ENCODE measurements around a stretch of chr10.

GRCh38 chr10:31706853-31707228 is 221.8 kb downstream of the ARHGAP12 start:
- PRO-cap, 10 experiments: peak in 1 of 10 experiments; most common minus-strand start chr10:31707171 (in 1)

DNA sequence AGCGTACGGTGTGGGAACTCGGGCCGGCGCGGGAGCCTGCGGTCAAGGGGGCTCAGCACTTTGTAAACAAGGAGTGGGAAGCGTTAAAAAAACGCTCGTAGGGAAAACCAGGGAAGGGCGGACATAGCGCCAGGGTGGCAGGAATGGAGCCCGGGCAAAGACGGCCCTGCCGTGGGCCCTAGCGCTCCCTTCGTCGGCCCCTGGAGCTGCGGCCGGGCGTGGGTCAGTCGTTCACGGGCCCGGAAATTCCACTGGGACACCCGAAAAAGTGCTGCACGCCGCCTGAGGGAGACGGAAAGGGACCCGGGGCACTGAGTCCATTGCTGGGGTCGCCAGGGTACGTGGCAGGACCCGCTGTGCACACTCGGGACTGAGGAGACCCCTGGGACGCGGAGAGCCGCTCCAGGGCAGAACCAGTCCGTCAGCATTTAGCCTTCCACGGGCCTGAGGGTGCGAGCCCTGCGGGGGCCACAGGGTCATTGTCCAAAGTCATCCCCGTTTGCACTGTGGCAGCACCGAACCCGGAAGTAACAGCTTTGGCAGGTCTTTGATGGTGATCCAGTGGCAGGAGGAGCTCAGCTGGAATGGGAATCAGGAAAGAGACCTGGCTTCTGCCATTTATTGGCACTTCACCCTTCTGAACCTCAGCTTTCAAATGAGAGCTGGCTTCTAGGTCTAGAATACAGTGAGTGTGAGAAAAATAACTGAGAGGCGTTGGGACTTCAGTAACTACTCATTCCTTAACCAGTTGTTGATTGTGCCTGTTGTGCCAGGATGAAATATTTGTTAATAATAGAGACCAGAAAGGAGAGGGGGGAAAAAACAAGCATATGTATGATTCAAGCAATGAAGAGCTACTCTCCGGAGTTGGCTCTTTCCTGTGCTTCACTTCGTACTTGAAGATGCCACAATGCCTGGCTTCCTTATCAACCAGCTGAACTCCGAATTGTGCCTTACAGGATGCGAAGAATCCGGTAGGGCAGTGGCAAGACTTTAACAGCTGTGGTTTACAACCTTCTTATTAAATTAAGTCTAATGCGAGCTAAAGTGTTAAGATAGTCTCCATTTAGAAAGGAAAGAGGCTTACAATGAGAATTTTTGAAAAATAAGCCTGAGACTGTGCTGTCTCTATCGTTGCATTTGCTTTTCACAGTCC is 748 bp upstream of the ARHGAP12 start:
- PRO-cap, 10 experiments: peak in 7 of 10 experiments; most common plus-strand start position 550 of the sequence (in 4); most common minus-strand start position 501 of the sequence (in 3)

GRCh38 chr10:32004081-32005294 is 51.7 kb downstream of the KIF5B start:
- PRO-cap, 10 experiments: peak in 2 of 10 experiments; most common minus-strand start chr10:32005197 (in 2)

- PRO-cap, 10 experiments: no peak in any of the 10 experiments
Measured at GRCh38 chr10:32037080-32037685, 19.0 kb downstream of the KIF5B start.

DNA sequence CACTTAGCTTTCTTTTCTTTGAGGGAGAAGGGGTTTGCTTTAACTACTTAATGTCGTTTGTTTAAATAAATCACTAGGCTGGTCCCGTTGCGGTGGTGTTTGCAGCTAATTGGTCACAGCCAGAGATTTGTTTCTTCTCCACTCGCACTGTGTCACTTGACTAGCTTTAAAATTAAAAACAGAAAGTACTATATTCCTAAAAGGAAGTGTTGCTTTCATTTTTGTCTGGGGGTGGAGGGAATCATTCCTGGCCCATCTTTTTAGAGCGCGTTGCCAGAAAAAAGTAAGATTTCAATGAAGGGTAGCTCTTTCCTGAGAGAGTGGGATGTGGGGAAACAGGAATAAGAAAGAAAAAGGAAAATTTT is 427 bp upstream of the KIF5B start:
- PRO-cap, 10 experiments: peak in 2 of 10 experiments; most common minus-strand start position 162 of the sequence (in 2)

GRCh38 chr10:32268637-32269016 is 78.3 kb downstream of the EPC1 start:
- PRO-cap, 10 experiments: no peak in any of the 10 experiments

GRCh38 chr10:32315774-32316389 is 31.1 kb downstream of the EPC1 start:
- PRO-cap, 10 experiments: no peak in any of the 10 experiments

GRCh38 chr10:32317599-32318108 is 29.3 kb downstream of the EPC1 start:
- PRO-cap, 10 experiments: no peak in any of the 10 experiments

DNA sequence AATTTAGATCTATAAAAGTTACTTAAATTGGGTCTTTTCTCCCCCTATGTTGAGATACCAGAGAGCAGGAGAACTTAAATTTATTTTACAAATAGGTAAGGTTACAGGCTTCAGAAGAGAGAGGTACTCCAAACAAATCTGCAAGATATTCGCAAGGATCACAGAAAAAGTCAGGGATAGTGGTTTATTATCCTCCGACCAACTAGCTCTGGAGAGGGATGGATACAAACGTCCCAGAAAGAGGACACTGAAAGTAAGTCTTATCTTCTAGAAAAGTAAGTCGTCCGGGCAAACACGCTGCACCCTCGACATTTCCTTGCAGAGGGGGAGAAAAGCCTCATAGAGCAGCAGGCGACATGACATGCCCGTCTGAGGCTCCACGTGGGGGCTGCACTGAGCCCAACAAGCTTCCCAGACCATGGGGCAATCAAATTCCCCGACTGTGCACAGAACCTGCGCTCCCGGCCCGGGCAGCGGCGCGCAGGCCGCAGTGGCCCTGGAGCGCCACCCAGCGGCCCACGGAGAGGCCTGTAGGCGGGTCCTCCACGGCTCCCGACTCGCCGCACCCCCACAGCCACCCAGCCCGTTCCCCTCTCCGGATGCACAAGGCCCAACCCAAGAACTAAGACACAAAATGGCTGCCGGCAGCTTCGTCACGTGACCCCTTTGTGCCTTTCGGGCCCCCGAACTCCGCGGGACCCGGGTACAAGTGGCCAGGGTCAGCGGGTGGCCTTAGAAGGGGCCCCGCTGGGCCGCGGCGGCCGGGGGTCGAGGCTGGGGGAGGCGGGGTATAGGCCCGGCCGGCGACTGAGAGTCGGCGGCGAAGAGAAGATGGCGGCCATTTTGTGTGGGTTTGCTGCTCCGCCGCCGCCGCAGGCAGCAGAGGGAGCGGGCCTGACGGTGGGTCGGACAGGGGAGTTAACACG is 861 bp downstream of the EPC1 start:
- PRO-cap, 10 experiments: peak in 10 of 10 experiments; most common plus-strand start position 882 of the sequence (in 9); most common minus-strand start position 492 of the sequence (in 4)

- PRO-cap, 10 experiments: no peak in any of the 10 experiments
Measured at GRCh38 chr10:32356930-32357374, 10.0 kb upstream of the EPC1 start.

DNA sequence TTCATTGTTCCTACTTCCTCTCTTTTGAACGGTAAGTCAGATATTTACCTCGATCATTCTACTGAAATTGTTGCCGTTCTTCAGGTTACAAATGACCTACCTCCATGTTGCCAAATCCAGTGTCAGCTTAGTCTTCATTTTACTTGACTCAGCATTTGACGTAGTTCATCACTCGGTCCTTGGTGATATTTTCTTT is 1.1 kb downstream of the CCDC7 start:
- PRO-cap, 10 experiments: no peak in any of the 10 experiments

GRCh38 chr10:32788362-32788581 is 169.8 kb downstream of the ITGB1 start:
- PRO-cap, 10 experiments: no peak in any of the 10 experiments

DNA sequence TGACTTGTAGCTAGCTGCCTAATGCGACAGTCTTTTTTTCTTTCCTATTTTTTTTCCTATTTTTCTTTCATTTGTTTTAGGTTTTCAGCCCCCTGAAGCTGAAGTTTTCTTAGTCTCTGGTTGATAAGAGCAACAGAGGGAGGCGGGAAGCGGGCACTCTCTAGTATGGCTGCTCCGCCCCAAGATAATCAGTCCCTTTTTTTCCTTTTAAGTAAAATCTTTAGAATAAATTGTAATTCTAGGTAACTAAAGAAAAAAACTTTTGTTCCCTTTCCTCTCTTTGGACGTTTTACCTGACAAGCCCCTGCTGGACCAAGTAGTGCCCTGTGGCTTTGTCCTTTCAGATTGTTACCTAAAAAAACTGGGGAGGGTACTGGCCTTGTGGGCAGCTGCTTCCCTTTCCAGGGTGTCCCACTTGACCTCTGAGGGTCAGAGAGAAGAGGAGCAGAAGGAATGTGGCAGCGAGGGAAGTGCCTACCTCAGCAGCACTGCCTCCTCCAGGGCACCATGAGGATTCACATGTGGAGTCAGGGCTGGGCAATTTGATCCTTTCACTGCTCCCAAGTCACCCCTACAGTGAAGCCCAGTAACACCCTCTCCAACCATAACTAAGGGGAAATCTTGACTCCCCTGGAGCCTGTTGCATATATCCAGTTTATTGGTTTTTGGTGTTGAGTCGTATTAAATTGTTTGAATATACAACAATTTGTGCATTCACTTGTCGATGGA is 64.7 kb downstream of the ITGB1 start:
- PRO-cap, 10 experiments: no peak in any of the 10 experiments

GRCh38 chr10:32954864-32955823 is 2.9 kb downstream of the ITGB1 start:
- PRO-cap, 10 experiments: no peak in any of the 10 experiments

DNA sequence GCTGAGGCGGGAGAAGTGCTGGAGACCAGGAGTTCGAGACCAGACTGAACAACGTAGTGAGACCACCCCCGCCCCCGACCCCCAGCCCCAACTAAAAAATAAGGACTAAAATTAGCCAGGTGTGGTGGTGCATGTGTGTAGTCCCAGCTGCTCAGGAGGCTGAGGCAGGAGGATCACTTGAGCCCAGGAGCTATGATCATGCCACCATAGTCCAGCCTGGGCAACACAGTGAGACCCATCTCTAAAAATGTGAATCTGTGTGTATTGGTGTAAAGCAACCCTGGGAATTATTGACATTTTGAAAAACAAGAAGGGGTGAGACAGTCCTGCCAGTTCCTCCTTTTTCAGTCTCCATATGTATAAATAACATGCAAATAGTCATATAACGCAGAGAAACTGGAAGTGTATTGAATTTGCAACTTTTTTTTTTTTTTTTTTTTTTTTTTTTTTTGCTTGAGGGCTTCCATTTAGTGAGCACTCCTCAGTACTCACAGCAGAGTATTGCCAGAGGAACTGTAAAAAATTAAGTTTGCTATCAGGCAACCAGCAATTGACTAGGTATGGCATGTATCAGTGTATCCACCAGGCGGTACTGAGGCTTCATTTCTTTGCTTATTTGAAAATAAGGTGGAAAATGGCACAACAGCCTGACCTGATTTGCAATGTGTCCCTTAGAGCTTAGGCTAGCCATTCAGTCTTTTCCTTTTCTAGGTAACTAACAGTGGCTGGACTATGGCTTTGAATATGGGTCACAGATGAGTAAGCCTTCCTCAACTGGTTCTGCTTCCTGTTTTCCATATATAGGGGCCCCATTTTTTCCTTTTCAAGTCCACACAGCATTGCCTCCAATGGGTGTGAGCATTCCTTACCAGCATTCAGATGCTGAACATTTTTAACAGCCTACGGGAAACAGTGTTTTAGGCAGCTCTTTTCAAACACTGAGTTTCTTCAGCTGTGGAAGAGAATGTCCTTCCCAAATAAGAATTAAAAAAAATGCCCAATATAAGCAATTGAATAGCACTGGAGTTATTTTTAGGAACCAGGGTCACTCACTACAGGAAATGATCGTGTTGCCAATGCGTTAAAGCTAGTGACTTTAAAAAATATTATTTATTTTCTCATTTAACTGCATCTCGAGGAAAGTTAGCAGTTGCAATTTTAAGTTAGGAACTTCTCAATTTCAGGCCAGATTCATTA is 3.7 kb upstream of the ITGB1 start:
- PRO-cap, 10 experiments: no peak in any of the 10 experiments

DNA sequence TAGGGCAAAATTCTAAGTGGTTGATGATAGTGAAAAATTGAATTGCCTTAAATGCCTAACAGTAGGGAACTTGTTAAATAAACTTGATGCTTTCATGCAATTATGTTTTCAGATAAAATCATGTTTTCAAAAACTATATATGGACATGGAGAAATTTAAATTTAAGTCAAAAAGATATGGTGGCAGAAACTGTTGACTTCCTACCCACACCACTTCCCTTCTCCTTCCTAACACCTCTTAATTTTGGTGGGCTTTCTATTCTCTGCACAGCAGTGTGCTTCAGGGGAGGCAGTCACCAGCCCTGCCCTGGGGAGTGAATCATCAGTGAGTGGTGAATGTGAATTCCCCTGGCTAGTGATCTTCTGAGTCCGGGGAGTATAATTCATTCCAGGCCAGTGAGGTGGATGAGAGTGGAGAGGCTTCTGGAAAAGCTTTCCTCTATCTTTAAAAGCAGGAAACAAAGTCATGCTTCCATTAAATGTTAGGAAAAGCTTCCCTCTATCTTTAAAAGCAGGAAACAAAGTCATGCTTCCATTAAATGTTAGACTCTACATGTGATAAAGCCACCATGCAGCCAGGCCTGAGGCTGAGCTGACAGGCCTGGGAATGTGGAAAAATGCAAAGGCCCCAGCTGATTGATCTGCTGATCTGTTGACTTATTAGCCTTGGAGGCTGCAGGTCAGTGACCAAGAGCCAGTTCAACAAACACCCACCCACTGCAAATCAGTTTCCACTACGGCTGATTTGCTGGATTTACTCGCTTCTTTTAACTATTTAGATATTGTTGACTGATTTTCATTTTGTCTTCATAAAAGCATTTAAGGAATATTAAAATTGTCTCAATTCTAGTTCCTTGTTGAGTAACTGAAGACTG is 25.3 kb upstream of the ITGB1 start:
- PRO-cap, 10 experiments: no peak in any of the 10 experiments

DNA sequence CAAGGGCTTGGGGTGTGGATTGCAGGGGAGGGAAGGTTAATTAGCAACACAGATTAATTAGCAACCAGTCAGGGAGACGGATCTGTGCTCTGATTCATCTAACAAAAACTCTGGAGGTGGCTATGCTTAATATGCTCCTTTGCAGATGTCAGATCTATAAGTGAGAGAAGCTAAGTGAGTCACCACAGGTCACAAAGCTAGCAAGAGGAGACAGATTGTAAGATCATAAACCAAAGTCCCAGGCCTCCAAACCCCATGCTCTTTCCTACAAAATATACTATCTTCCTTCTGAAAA is 178.8 kb upstream of the ITGB1 start:
- PRO-cap, 10 experiments: no peak in any of the 10 experiments

DNA sequence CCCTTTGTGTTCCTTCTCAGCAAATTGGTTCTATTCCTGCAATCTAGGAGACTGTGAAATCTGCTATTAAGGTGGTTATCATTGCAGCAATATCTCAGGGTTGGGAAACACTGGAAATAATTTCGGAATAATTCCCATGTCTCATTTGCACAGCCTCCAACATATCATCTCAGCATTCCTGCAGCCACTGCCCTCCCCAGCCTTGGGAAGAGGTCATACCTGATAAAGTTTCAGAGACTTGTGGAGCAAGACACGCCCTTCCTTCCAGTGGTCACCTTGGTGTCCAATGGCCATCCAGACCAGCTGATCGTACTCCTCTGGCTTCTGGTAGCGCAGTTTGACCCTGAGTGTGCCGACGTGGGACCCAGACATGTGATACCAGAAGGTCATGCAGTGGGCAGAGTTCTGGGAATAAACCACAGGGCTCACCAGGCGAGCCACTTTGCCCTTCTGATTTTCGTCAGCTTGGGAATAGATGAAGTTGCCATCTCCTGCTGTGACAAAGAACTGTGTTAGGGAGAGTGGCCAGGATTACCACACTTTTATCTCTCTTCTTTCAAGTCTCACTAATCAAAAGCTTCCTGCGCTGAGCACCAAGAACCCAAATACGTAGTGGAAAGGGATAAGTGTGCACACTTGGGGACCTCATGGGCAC is 148.3 kb downstream of the NRP1 start:
- PRO-cap, 10 experiments: no peak in any of the 10 experiments

GRCh38 chr10:33233552-33233798 is 101.0 kb downstream of the NRP1 start:
- PRO-cap, 10 experiments: no peak in any of the 10 experiments

GRCh38 chr10:33263373-33264026 is 71.0 kb downstream of the NRP1 start:
- PRO-cap, 10 experiments: no peak in any of the 10 experiments